ENCODE measurements around a stretch of chr1.

DNA sequence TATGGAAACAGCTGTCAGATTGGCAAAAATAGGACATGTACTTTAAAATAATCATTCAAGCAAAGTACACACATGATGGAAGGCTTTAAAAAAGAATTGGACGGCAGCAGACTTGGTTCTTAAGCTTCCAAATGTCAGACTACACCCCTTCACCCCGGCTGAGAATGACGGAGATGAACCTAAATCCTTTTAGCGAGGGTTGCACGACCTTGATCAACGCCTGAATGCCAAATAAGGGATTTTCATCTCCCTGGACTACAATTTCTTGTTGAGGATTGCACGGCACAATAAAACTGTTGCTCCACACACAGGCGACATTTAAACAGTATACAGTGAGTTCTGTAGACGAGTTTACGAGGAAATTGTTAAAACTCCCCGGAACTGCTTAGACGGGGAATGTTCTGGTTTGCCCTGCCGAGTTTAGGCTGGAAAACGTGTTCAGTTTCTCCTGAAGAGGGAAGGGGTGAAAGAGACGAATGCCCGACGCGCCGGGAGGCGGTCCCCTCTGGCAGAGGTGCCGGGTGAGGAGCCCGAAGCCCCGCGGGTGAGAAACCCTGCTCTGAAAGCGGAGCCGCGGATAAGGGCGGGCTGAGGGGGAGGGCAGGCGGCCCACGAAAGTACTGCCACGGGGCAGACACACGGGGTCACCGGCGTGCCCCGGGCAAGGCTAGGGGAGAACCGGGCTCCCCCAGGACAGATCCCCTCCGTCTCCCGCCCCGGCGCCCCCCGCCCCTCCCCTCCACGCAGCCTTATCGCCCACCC, 568 bp downstream of the OMA1 start:
- PRO-cap, 5 experiments, result peak in 4 of 5 experiments; most common plus-strand start position 88 of the sequence (in 2); most common minus-strand start position 422 of the sequence (in 2)
- RAMPAGE, long total RNA, 2 experiments, result no peak in any of the 2 experiments
- RRBS, result 1% methylated on average over 11 of the region's 43 CpGs

DNA sequence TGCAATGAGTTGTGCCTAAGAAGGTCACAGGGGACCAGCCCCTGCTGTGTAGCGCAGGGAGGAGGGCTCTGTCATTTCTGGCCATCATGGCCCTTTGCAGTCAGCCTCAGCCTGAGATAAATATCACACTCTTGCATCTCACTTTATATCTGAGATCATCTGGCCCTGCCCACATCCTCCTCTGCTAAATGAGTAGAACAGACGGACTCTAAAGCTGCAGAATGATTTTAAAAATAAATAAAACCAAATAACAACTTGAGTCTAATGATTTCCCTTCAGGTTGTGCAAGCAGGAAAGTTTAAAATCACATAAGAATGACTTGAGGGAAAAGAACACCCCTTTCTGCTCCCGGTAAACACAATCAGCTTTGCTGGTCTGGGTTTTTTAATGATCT, 18.3 kb upstream of the MYSM1 start:
- PRO-cap, 5 experiments, result no peak in any of the 5 experiments
- RAMPAGE, long total RNA, 2 experiments, result no peak in any of the 2 experiments
- RRBS, result no CpG with 5 or more reads among the region's 3 CpGs

DNA sequence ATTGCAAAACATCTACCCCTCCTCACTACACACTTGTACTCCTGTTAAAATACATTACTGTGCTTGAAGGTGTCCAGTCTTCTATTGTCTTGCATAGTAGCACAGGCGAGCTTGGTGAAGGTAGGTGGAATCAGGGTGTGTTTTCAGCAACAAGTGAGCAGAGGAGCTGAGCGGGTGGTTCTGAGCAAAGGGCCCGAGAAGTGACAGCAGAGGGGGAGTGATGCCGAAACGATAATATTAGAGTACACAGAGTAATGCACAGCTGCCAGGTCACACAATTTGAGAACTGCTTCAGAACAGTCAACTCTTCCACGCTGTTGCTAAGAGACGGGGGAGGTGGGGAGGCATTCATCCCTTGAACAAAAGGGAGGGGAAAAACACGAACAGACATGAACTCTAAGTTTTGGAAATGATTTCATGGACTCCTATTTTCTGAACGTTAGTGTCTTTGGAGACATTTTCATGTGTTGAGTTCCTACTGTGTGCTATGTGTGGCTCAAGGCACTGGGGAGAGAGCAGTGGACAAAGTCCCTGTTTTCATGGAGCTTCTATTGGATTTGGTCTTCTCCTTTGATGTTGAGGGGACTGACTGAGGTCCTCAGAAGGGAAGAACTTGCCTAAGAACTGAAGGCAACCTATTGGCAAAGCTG, 30.6 kb downstream of the JUN start:
- PRO-cap, 5 experiments, result peak in 1 of 5 experiments; most common plus-strand start position 362 of the sequence (in 1); most common minus-strand start position 202 of the sequence (in 1)
- RAMPAGE, long total RNA, 2 experiments, result no peak in any of the 2 experiments
- RRBS, result no CpG with 5 or more reads among the region's 9 CpGs

DNA sequence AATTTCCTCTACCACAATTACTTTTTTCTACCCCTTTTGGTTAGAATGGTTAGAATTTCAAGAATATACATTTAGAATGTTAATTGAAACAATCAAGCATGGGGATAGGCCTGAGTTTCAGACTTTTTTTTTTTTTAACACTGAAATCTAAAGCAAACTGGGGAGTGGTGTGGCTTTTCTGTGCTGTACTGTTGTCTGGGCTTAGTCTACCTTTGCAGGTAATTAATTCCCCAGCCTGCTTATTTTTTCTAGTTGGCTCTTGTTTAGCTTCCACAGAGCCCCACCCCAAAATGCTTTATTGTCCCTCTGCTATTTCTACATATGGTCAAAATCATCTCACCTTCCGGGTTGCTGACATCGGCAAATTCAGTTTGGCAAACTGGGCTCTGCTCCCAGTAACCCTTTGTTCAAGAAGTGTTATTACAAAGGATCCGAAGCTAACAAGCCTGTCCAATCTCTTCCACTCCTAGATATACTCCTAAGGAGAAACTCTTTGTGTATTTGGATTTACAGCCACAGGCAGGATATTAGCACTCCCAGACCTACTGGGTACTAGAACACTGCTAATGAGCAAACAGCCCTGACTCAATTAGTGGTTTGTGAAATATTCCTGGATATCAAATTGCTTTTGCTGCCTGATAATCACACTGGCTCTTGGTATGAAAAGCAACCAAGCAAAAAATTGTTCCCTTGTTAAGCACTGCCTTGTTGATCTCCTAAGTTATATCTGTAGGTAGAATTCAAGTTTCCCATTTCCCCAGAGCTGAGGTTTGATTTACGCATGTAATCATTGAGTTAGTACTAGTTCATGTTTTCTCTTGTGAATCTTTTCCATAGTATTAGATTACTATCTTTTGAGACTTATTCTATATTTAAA, 4.0 kb downstream of the JUN start:
- PRO-cap, 5 experiments, result peak in 4 of 5 experiments; most common plus-strand start position 425 of the sequence (in 4); most common minus-strand start position 292 of the sequence (in 2)
- RAMPAGE, long total RNA, 2 experiments, result no peak in any of the 2 experiments
- RRBS, result no CpG with 5 or more reads among the region's 4 CpGs

GRCh38 chr1:58781427-58781548, 2.6 kb downstream of the JUN start:
- PRO-cap, 5 experiments, result peak in 2 of 5 experiments; most common minus-strand start chr1:58781473 (in 1)
- RAMPAGE, long total RNA, 2 experiments, result no peak in any of the 2 experiments

- PRO-cap, 5 experiments, result peak in 1 of 5 experiments; most common minus-strand start chr1:58783788 (in 1)
- RAMPAGE, long total RNA, 2 experiments, result no peak in any of the 2 experiments
- RRBS, result 2% methylated on average over 11 of the region's 16 CpGs
These were observed 307 bp downstream of the JUN start for GRCh38 chr1:58783649-58783830.

GRCh38 chr1:58785424-58786198, 1.8 kb upstream of the JUN start:
- PRO-cap, 5 experiments, result peak in 5 of 5 experiments; most common plus-strand start chr1:58785693 (in 1); most common minus-strand start chr1:58785751 (in 4)
- RAMPAGE, long total RNA, 2 experiments, result no peak in any of the 2 experiments
- RRBS, result no CpG with 5 or more reads among the region's 14 CpGs

DNA sequence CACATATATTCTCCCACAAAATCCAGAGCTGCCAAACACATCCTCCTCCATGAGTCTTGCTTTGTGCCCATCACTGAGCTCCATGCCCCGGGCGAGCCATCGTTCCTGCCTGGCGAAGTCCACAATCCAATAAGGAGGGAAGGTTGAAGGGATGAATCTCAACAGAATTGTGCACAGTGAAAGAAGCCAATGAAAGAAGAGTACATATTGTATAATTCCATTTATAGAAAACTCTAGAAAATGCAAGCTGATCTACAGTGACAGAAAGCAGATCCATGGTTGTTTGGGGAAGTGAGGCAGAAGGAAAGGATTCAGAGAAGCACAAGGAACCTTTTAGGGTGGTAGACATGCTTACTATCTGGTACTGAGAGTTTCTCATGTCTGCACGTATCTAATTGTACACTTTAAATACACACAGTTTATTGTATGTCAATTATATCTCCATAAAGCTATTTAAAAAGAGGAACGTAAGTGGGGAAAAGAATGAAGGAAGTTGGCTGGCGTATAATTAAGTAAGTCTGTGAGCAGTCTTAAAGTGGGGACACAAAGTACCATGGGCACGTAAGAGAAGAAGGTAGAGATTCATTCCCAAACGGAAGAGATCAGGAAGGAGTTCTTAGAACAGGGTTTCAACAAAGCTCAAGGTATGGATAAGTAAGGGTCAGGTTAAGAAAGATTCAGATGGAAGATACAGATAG, 115.9 kb upstream of the JUN start:
- PRO-cap, 5 experiments, result no peak in any of the 5 experiments
- RAMPAGE, long total RNA, 2 experiments, result no peak in any of the 2 experiments
- RRBS, result no CpG with 5 or more reads among the region's 9 CpGs

DNA sequence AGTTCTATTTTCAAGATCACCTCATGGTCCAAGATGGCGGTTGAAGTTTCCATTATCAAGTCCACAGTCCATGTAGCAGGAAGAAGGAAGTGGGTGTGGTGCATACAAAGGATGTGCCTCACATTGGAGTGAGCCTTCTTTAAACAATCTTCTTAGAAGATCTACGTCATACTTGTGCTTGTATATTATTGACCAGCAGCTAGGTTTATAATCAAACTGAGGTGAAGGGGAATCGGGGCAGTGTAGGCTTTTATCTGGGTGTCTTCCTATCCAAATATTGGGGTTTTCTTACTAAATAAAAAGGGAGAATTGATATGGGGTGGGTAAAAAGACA, 93.5 kb downstream of the FGGY start:
- PRO-cap, 5 experiments, result no peak in any of the 5 experiments
- RAMPAGE, long total RNA, 2 experiments, result no peak in any of the 2 experiments
- RRBS, result no CpG with 5 or more reads among the region's 3 CpGs

DNA sequence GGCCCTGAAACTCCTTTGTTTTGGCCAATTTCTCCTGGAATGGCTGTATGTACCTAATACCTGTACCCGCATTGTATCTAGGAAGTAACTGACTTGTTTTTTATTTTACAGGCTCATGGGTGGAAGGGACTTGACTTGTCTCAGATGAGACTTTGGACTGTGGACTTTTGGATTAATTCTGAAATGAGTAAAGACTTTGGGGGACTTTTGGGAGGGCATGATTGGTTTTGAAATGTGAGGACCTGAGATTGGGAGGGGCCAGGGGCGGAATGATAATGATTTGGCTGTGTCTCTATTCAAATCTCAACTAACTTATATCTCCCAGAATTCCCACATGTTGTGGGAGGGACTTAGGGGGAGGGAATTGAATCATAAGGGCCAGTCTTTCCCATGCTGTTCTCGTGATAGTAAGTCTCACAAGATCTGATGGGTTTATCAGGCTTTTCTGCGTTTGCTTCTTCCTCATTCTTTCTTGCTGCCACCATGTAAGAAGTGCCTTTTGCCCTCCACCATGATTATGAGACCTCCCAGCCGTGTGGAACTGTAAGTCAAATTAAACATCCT, 218.4 kb downstream of the FGGY start:
- PRO-cap, 5 experiments, result peak in 2 of 5 experiments; most common plus-strand start position 353 of the sequence (in 2)
- RAMPAGE, long total RNA, 2 experiments, result no peak in any of the 2 experiments
- RRBS, result no CpG with 5 or more reads among the region's 5 CpGs

- PRO-cap, 5 experiments, result no peak in any of the 5 experiments
- RAMPAGE, long total RNA, 2 experiments, result no peak in any of the 2 experiments
- RRBS, result no CpG with 5 or more reads among the region's 3 CpGs
These were observed 117.6 kb upstream of the HOOK1 start for GRCh38 chr1:59697162-59697494.

- PRO-cap, 5 experiments, result no peak in any of the 5 experiments
- RAMPAGE, long total RNA, 2 experiments, result no peak in any of the 2 experiments
- RRBS, result no CpG with 5 or more reads among the region's 2 CpGs
These were observed 32.1 kb downstream of the HOOK1 start for GRCh38 chr1:59846863-59847284.

- PRO-cap, 5 experiments, result no peak in any of the 5 experiments
- RAMPAGE, long total RNA, 2 experiments, result no peak in any of the 2 experiments
- RRBS, result no CpG with 5 or more reads among the region's 2 CpGs
These were observed 33.7 kb downstream of the CYP2J2 start for GRCh38 chr1:59892797-59893381.

- PRO-cap, 5 experiments, result no peak in any of the 5 experiments
- RAMPAGE, long total RNA, 2 experiments, result no peak in any of the 2 experiments
- RRBS, result no CpG with 5 or more reads among the region's 15 CpGs
These were observed 45.0 kb upstream of the CYP2J2 start for GRCh38 chr1:59971555-59971914.

- PRO-cap, 5 experiments, result no peak in any of the 5 experiments
- RAMPAGE, long total RNA, 2 experiments, result no peak in any of the 2 experiments
- RRBS, result no CpG with 5 or more reads among the region's 1 CpG
These were observed 67.7 kb upstream of the CYP2J2 start for GRCh38 chr1:59994307-59994735.

GRCh38 chr1:60903575-60904053, 178.7 kb upstream of the NFIA start:
- PRO-cap, 5 experiments, result no peak in any of the 5 experiments
- RAMPAGE, long total RNA, 2 experiments, result no peak in any of the 2 experiments
- RRBS, result no CpG with 5 or more reads among the region's 10 CpGs

- PRO-cap, 5 experiments, result no peak in any of the 5 experiments
- RAMPAGE, long total RNA, 2 experiments, result no peak in any of the 2 experiments
- RRBS, result no CpG with 5 or more reads among the region's 6 CpGs
These were observed 170.5 kb upstream of the NFIA start for GRCh38 chr1:60911723-60912387.

DNA sequence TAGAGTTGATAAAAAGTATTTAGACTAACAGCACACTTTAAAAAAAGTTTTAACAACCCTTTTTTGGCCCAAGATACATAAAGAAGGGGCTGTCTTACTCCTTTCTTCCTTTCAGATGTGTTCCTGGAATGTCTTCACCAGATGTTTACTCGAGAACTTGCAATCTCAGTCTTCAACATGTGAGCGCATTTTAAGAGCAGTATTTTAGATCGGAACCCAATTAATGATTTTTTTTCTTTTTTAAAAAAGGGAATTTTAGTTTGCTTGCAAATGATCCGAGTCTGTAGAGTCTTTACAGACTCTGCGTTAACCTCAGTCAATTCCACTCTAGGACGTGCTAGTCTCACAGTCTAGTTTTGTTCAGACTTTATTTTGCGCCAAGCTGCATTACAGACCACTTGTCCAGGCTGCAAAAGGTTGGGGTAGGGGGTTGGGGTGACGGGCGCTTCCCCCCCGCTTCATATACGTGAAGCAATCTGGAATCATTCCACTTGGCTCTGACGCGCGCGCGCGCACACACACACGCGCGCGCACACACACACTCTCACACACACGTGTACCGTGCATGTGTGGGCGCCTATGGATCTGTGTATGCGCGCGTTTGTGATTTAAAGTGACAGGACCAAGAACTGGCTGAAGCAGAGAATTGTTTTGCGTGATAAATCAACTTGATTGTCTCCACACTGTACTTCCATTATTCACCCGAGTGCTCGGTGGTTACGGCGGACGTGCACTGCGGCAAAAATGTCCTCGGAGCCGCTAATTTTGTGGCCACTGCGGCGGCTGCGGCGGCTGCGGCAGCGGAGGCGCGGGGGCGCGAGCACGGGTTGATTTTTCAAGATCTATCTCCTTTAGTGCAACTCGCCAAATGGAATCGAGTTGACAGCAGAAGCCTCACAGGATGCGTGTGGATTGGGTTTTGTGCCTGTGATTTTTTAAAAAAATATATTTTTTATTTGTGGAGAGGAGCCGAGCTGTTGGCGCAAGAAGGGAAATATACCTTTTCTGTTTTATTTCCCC, 25.5 kb upstream of the NFIA start:
- PRO-cap, 5 experiments, result peak in 4 of 5 experiments; most common plus-strand start position 867 of the sequence (in 4); most common minus-strand start position 329 of the sequence (in 1)
- RAMPAGE, long total RNA, 2 experiments, result no peak in any of the 2 experiments
- RRBS, result no CpG with 5 or more reads among the region's 52 CpGs

- PRO-cap, 5 experiments, result no peak in any of the 5 experiments
- RAMPAGE, long total RNA, 2 experiments, result no peak in any of the 2 experiments
- RRBS, result no CpG with 5 or more reads among the region's 16 CpGs
These were observed 392 bp downstream of the NFIA start for GRCh38 chr1:61082878-61083028.

- PRO-cap, 5 experiments, result peak in 2 of 5 experiments; most common minus-strand start chr1:61084253 (in 2)
- RAMPAGE, long total RNA, 2 experiments, result no peak in any of the 2 experiments
- RRBS, result 31% methylated on average over 2 of the region's 7 CpGs
These were observed 1.6 kb downstream of the NFIA start for GRCh38 chr1:61084019-61084367.

Measured in liver (tissue), 9 donors.